GM23338 (cell line): Measurements from ENCODE around the gene MOB3B.

DNA sequence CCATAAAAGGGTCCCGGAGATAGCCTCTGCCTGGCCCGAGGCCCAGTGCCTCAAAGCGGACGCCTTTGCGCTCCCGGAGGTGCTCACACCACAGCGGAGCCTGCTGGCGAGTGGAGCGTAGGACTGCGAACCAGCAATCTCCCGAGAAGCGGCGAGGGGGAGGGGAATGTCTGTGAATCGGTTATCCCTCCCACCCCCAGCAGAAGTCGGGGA is 9.2 kb downstream of the CDKN2A start:
- PRO-cap, result no peak
- RAMPAGE, long total RNA, result no peak

DNA sequence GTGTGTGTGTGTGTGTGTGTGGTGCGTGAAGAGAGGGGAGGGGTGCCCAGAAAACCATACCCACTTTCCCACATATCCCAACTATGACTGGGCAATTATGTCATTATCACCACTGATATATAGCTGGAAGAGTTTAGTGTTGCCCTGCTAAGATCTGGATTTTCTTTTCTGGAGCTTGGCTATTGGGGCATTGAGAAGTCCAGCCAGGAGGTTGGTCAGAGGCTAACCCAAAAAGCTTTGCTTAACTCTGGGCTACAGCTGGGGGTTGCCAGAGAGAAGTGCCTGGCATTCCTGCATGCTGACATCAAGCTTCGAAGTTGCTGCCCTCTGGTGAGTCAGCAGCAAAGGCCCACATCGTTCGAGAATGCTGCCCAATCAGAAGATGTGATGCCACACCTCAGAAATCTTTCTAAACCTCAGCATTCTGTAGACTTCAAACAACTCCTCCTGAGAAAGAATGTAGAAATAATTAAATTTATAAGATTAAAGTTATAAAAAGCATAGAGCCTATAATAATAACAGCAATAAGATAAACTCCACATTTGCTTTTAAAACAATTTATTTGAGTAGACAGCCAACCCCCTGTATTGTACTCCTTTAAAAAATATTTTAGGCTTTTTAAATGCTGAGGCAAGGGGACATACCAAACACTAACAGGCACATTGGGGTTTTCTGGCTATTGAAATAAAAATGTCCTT is 94.2 kb upstream of the CDKN2B start:
- PRO-cap, result bidirectional peak, plus-strand start at position 354 of the sequence, minus-strand start at position 239 of the sequence
- RAMPAGE, long total RNA, result no peak

DNA sequence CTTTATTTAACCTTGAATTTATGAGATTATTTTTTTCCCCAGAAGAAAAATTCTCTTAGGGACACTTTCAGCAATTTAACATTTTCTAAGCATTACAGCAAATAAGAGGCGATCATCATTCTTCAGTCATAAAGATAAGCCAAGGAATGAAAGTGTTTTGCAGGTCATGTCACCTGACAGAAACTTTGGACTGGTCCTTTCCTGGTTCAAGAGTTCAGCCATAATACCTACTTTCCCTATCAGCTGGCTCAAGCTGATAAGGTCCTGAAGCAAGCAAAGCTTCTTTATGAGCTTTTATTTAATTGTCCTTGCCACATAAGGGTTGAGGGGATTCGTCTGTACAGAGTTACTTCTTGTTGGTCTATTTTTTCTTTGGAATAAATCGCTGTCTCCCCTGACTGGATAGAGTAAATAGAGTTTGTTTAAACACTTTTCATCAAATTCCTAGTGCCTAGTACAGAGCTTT is 99.9 kb upstream of the CDKN2B start:
- PRO-cap, result no peak
- RAMPAGE, long total RNA, result no peak

GRCh38 chr9:22113223-22113750 is 104.2 kb upstream of the CDKN2B start:
- PRO-cap, result no peak
- RAMPAGE, long total RNA, result no peak

- PRO-cap, result no peak
- RAMPAGE, long total RNA, result no peak
Measured at GRCh38 chr9:27047238-27047511, 41.7 kb upstream of the LRRC19 start.

DNA sequence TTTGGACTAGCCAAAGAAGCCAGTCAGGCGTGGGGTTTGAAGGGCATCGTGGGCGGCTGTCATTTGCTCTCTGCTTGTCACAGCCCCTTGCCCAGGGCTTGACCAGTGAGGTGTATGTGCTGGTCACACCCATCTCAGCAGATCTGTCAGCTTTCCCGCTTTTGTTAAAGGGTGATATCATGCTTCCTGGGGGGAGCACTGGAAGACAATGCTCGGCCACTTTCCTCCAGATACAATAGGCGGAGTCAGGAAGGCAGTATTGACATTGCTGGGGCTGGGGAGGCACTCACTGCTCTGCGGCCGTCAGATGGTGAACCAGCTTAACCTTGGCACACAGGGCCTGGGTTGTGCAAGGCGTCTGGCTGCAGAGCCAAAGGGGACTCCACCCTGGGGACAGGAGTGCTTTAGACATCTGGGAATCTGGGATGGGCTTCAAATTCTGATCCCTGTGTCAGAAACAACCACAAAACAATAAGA is 8.7 kb downstream of the TEK start:
- PRO-cap, result no peak
- RAMPAGE, long total RNA, result no peak

GRCh38 chr9:27154738-27155516 is 45.9 kb downstream of the TEK start:
- PRO-cap, result no peak
- RAMPAGE, long total RNA, result no peak

DNA sequence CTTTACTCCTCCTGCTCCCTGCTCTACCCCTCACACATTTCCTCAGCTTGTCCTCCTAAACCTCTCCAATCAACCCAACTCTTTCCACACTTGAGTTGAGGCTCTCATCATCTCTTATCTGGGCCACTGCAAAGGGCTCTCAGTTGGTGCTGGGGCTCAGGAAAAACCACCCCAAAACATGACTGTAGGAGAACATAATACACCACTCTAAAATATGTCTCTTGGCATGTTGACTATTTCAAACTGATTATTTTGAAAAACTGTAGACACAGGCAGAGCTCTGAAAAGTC is 89.4 kb upstream of the IFNK start:
- PRO-cap, result no peak
- RAMPAGE, long total RNA, result no peak

- PRO-cap, result bidirectional peak, plus-strand start at chr9:27529899, minus-strand start at chr9:27529814
- RAMPAGE, long total RNA, result no peak
Measured at GRCh38 chr9:27529475-27530132, at the start of gene MOB3B. Gene MOB3B (minus strand): TSS chr9:27529814.

- PRO-cap, result no peak
- RAMPAGE, long total RNA, result no peak
Measured at GRCh38 chr9:28387255-28387568, 813.9 kb upstream of the C9orf72 start.

DNA sequence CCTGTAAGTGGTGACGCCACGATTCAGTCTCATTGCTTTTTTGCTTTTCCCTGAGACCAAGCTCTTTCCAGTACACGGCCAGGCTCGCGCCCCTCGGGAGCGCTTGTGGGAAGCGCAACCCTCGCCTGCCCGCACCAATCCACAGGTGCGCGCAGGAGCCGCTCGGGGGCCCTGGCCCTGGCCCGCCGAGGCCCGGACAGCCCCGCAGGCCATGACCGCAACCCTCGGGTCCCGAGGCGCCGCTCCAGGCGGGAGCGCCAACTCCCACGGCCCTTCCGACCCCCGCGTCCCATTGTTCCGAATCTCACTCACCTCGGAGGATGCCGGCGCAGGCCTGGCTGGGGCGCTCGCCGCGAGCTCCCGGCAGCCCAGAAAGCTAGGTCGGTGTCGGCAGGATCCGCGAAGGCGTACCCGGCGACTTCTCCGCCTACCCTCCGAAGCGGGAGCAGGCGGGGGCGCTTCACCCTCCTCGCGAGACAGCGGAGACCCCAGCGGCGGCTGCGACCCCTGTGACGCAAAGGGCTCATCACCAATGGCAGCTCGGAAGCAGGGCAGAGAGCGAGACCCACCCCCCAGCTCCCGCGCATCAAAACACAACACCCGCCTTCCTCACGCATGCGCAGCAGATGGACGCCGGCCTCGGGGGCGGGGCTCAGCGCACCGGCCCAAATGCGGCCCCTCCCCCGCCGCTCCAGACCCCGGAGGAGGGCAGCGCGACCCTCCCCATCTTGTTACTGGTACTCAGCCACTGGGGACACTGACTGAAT is 1.5 kb upstream of the SMIM27 start:
- PRO-cap, result bidirectional peak, plus-strand start at position 68 of the sequence, minus-strand start outside the sequence; bidirectional peak, plus-strand start at position 726 of the sequence, minus-strand start at position 389 of the sequence
- RAMPAGE, long total RNA, result no peak

- PRO-cap, result bidirectional peak, plus-strand start at chr9:32572782, minus-strand start at chr9:32572754
- RAMPAGE, long total RNA, result no peak
Measured at GRCh38 chr9:32572197-32573010, 555 bp downstream of the NDUFB6 start.

GRCh38 chr9:33042188-33042890 is 17.3 kb downstream of the DNAJA1 start:
- PRO-cap, result no peak
- RAMPAGE, long total RNA, result no peak

DNA sequence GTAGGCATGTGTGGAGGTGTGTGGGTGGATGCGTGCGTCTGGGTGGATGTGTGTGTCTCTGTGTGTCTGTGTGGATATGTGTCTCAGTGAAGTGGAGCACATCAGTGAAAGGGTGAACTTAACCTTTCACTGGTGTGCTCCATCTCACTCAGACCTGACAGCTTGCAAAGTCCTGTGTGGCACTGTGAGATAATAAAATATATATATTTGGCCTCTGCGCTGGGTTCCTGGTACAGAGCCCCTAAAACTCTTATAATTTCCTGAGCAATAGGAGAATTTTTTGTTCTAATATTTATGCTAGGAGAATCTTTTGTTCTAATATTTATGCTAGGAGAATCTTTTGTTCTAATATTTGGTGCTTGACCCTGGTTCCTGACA is 32.1 kb upstream of the SMU1 start:
- PRO-cap, result no peak
- RAMPAGE, long total RNA, result no peak

GRCh38 chr9:33113043-33113630 is 36.7 kb upstream of the SMU1 start:
- PRO-cap, result no peak
- RAMPAGE, long total RNA, result no peak

GRCh38 chr9:33113631-33114459 is 37.4 kb upstream of the SMU1 start:
- PRO-cap, result no peak
- RAMPAGE, long total RNA, result no peak

- PRO-cap, result no peak
- RAMPAGE, long total RNA, result no peak
Measured at GRCh38 chr9:33123649-33124300, 43.4 kb downstream of the B4GALT1 start.

- PRO-cap, result no peak
- RAMPAGE, long total RNA, result no peak
Measured at GRCh38 chr9:33134843-33135535, 32.1 kb downstream of the B4GALT1 start.

DNA sequence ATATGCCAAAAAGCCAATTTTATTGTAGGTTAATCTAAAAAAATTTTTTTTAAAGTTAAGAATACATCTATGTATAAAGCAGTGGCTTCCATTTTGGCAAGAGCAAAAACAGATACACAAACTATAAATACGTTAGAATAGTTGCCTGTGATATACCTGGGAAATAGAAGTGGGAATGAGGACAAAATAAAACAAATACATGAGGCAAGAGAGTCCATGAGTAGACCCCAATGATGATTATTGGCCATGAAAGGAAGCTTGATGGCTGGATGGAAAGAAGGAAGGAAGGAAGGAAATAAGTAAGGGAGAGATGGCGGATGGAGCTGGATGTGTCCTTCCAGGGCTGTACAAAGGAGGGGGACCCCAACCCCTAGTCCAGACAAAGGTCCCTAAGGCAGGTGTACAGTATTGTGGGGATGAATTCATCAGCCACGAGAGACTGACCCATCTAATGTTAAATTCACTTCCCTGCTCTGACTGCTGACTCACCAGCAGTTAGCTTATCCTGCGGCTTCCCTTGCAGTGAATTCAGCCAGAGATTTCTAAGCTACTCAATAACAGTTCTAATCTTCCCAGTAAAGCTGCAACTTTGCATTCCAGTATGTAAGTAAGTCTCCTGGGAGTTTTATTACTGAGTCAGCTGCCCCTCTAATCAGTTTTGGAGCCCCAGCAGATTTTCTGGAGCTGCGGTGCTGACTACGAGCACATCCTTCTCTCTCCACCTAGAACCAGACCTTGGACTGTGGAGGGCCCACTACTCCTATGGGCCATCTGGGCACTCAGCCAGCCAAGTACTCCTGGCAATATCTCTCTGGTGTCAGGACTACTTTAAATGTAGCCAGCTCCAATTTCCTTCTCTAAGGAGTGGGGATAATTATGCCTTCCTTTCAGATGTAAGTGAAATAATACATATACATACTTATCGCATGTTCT is 16.2 kb downstream of the B4GALT1 start:
- PRO-cap, result no peak
- RAMPAGE, long total RNA, result no peak

GRCh38 chr9:33158436-33158927 is 8.7 kb downstream of the B4GALT1 start:
- PRO-cap, result no peak
- RAMPAGE, long total RNA, result no peak